ENCODE measurements around the genes DDX43 and CD109.

DNA sequence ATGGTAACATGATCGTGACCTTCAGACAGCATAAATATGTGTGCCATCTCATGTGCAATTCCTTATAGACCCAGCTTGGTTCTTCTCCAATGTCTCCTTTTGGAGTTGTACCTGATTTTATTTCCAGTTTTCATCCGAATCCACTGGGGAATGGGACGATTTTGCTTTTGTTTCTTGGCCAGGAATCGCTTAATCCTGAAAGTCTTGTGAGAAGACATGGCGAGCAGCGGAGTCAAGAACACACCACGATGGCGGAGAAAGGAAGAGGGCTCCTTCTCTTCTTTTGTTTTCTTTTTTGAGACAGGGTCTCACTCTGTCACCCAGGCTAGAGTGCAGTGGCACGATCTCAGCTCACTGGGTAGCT is 3.3 kb upstream of the OOEP start:
- PRO-cap = no peak

- PRO-cap = unidirectional peak, minus-strand start at chr6:73389252
Observed at GRCh38 chr6:73388698-73389693, 5.6 kb upstream of the DDX43 start.

- PRO-cap = no peak
Observed at GRCh38 chr6:73394483-73394970, at the start of gene DDX43. DDX43 (plus strand) TSS chr6:73394828.

- PRO-cap = no peak
Observed at GRCh38 chr6:73451219-73451435, 970 bp downstream of the CGAS start.

- PRO-cap = no peak
Observed at GRCh38 chr6:73519468-73519802, 1.4 kb downstream of the EEF1A1 start.

GRCh38 chr6:73564671-73565292 is 44.0 kb upstream of the EEF1A1 start:
- PRO-cap = no peak

GRCh38 chr6:73695457-73696746 is at the start of gene CD109:
CD109 (plus strand) TSS chr6:73696203.
- PRO-cap = no peak

DNA sequence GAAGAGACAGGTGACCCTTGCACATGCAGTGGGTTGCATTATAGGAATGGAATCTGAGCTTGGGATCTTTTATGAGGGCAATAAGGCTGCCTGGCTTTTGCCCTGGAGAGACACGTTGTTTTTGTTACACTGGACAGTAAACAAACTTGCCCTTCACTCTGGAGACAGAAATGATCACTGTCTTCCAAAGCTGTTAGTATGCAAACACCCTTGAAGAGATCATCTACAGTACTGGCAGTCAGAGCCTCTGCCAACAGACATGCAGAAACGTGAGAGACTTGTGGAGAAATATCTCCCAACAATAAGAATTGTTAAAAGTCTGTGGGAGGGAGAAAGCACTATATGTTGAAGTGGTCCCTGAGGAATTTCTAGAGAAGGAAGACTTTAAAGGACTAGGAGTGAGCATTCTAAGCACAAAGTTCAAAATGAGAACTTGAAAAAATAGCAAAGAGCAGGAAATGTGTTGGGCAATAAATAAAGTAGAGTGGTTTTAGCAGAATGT is 6.2 kb upstream of the COL12A1 start:
- PRO-cap = no peak

DNA sequence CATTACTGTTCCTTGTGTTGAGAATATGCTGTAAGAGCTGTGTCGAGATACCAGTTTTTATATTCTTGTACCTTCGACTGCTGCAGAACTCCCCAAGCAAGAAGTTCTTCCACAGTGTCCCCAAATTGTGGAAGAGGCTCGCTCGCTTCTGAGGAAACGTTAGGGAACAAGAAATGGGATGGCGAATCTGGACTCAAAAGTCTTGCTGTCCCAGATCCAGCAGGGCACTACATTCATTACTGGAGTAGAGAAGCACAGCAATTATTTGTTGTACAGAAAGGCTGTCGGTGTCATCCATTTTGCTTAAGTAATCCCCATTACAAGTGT is 625 bp upstream of the COX7A2 start:
- PRO-cap = no peak

- PRO-cap = no peak
Observed at GRCh38 chr6:75331719-75332191, 47.2 kb upstream of the TMEM30A start.

- PRO-cap = no peak
Observed at GRCh38 chr6:75641525-75642136, 40.0 kb downstream of the SENP6 start.

DNA sequence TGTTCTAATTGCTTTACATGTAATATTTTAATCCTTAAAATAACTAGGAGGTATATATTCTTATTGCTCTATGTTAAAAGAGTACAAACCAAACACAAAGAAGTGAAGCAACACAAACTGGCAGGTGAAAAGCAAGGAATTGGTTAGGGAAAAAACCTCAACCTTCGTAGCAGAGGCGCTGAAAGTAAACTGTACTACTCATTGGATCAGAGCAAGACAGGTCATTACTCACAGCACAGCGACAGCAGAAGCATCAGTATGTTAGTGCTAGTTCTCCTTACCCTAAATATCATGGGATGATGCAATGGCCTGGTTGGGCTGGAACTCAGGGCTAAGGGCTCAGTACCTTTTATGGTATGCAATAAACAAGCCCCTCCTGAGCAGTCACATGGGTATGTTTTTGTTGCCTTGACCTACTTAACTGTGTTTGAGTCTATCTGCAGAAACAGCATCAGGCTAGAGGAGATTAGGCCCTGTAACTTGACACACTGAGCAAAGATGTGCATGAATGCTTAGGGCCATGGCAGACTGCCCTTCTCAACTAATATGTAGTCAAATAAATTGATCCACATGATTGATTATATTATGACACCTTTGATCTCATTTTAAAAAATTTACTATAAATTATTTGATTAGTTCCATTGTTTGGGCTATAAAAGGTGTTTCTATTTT is 369.4 kb upstream of the IMPG1 start:
- PRO-cap = no peak

GRCh38 chr6:77461658-77462189 is 1.6 kb downstream of the HTR1B start:
- PRO-cap = no peak

DNA sequence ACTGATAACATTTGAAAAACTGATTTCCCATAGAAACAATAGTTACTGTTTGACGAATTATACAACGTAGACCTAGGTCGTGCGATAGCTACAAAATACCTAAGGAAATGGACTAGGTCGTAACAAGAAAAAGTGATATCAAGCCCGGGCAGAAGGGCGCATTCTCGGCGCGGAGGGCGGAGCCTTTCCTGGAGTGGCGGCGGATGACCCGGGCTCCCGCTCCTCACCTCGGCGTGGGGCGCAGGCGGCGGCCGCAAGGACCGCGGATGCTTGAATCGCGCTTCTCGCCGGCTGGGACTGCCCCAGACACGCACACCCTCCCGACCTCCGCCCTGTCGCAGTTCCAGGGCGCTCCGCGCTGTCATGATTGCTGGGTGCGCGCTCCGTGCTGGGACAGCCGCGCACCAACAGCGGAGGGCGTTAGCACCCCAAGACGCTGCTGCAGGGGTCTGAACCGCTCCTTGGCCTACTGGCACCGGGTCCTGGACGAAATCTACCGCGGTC is 43.2 kb downstream of the IRAK1BP1 start:
- PRO-cap = no peak

- PRO-cap = no peak
Observed at GRCh38 chr6:79076680-79077412, 1.2 kb downstream of the PHIP start.

- PRO-cap = unidirectional peak, plus-strand start at chr6:79233677; bidirectional peak, plus-strand start at chr6:79233990, minus-strand start at chr6:79233904
Observed at GRCh38 chr6:79233473-79234324, 155.6 kb upstream of the PHIP start.

DNA sequence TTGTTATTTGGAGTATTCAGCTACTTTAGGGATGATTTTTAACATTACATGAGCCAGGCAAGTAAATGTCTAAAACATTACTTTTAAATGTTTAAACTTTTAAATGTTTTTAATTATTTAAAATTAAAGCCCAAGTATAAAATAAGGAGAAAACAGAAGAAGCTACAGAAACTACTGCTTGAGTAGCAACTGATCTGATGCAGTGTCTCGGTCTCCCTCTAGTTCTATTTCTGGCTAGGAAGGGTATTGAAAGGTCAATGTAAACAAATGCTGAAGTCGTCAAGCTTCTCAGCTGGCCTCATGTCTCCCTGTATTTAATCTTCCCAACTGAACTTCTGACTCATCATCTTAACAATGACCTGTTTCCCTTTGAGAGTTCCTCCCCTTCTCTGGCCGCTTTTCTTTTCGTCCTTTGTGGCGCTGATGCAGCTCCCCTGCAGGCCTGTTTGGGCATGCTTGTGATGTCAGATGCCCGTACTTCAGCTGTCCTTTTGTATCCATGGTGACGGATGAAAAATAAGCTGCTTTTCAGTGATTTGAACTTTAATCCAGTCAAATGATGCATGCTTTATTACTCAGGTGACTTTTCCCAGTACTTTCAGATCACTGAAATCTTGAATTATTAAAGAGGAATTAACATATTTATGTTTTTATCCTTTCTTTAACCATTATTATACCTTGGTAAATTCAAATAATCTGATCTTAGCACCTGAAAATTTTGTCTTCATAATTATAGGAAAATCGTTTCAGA is 7.8 kb upstream of the LCA5 start:
- PRO-cap = no peak

DNA sequence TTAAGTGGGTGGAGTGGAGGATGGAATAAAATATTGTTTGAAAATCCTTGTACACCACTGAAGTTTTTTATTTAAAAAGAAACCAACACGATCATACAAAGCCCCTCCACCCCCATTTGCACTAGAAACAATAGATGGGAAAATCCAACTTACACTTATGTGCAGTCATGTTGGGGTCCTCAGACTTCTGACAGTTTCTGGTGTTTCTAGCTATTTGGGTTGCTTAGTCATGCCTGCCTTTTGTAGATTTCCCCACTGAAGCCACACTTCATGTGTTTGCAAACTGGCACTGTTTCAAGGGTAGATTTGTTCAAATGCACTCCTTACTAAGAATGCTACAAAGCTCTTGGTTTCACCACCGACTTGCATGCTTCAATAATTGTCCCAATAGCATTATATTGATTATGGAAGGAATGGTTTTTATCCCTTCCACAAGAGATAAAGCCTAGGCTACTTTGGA is 1.4 kb downstream of the SH3BGRL2 start:
- PRO-cap = no peak

- PRO-cap = no peak
Observed at GRCh38 chr6:79671596-79672060, 40.5 kb downstream of the SH3BGRL2 start.

- PRO-cap = no peak
Observed at GRCh38 chr6:79878111-79878810, 69.1 kb downstream of the ELOVL4 start.